Parietal lobe (tissue), 2 donors: ENCODE measurements around the genes ZNF281 and INAVA.

DNA sequence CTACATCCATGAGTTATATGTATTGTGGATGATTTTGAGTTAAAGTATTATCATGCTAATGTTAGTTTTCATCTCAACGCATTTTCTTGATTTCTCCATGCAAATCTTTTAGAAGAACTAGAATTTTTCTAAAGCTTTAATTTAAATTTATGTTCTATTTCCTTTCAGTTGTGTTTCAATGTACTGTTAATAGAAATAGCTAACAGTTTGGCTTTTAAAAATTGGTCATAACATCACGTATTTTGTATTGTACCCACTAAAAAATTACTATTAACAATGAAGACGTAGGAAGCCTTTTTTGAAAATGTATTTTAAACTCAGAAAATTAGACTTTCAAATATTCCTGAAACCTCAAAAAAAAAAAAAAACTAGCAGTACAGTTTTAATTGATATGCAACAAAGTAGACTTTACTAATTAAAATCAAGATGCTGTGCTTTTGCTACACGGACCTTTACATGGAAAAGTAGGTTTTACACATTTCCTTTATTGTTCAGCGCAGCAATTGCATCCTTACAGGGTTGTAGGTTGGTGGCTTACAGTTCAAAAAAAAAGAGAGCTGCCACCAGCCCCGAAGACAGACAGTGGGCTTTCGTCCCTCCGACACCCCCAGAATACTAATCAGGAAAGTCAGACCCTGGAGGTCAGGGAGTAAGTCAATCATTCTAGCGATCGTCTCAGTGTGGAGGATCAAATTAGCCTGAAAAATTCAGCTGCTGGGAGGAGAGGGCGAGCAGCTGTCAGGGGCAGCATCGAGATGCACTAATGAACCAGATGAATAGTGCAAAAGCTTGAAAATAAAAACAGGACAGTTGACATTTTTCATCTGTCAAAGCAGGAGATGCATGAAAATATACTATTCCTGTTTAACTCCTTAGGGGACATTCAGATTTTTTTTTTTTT lies 138.2 kb downstream of the NEK7 start:
- RAMPAGE, long total RNA, result no peak

DNA sequence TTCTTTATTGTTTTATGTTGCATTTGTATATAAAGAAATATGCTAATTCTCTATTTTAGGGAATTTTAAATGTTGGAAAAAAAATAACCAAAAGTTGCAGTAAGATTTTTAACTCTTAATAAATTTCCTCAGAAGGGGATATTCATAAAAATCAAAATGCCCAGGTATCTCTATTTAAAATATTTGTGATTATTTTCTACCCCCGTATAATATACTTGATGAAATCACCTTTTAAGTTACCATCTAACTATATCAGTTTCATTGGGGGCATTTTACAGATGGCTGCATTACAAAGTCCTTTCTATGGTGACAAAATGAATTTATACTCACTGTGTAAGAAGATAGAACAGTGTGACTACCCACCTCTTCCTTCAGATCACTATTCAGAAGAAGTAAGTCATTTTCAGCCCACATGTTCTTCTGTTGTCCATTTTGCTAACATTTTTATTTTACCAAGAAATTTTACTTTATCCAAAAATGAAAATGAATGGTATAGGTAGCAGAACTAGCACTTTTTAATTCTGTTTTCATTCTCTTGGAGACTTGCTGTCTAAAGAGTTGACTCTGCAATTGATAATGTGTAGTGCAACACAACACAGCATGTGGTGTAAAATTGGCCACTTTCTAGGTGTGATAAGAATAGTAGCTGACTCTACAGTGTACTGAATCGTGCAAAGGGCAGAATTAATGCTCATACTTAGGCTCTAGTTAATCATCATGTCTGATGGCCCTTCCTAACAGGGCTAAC lies 140.2 kb downstream of the NEK7 start:
- RAMPAGE, long total RNA, result no peak

DNA sequence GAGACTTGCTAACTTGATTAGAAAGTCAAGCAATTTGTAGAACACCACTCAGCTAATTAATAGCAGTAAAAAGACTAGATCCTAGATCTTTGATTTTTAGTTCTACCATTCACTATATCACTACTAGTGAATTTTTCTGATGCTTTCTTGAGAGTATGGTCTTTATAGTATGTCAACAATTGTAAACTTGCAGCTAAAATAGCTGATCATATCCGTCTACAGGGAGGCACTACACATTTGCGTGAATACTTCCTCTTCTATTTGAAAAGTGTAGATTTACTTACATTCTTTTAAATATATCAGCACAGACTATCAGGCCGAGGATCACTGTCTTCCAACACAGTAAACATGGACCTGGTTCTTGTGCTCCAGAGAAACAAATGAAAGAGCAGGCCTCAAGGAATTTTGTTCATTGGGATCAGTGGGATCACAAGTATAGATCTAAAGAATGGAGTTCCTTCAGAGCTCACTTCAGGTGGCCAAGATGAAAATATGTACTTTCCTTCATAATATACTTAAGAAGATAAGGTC lies 18.6 kb upstream of the PTPRC start:
- RAMPAGE, long total RNA, result no peak

GRCh38 chr1:198622444-198622957 lies 16.3 kb upstream of the PTPRC start:
- RAMPAGE, long total RNA, result no peak

DNA sequence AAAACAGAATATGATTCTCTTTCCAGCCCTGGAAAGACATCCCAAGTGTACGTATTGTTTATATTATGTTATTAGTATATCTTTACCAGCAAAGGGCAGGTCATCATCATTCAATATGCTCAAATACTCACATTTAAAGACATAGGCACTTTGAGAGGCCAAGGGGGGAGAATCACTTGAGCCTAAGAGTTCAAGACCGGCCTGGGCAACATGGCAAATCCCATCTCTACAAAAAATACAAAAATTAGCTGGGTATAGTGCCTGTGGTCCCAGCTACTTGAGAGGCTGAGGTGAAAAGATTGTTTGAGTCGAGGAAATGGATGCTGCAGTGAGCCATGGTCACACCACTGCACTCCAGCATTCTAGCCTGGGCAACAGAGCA lies 27.0 kb downstream of the PTPRC start:
- RAMPAGE, long total RNA, result no peak

GRCh38 chr1:198929619-198930861 lies 291.2 kb downstream of the PTPRC start:
- RAMPAGE, long total RNA, result no peak

DNA sequence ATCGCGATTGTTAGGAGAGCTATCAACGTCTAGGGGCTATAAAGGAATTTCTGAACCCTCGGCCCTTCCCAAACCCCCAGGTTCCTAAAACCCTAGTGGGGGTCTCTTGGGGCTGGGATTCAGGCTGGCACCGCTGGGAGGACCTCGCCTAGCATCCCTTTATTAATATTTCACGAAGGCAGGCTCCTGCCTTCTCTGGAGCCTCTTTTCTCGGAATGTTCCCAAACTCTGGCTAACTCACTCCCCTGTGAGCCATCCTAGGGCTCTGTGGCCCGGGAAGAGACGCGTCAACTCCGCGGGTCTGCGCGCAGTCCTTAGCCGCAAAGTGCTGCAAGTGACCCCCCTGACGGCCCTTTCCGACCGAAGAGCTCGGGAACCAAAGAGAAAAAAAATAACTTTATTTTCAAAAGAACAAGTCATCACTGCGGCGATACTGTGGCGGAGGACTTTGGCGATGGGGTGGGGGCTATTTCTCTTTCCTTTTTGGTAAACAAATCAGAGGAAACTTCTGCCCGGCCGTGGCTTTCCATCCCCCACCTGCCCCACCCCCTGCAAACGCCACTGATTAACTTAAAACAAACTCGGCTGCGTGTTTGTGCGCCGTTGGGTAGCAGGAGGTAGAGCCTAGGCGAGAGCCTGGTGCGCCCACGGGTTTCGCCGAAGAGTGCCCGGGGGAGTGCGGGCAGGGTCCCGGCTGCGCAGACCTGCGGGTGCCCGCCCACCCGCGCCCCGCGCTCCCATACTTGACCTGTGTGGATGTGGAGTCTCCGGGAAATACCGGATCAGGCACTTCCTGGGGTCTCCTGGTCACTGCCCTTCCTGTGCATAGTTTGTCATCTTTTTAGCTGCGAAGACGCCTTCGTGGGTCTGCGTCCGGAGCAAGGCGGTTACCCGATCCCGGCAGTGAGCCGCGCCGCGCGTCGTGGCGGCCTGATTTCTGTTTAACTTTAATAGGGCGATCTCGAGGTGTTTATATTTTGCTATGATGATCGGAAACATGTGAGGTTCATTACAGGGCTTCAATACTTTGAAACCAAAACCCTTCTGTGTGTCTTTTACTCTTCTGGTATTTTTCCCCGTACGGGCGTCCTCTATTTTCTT lies 14.8 kb downstream of the NR5A2 start:
- RAMPAGE, long total RNA, result no peak

DNA sequence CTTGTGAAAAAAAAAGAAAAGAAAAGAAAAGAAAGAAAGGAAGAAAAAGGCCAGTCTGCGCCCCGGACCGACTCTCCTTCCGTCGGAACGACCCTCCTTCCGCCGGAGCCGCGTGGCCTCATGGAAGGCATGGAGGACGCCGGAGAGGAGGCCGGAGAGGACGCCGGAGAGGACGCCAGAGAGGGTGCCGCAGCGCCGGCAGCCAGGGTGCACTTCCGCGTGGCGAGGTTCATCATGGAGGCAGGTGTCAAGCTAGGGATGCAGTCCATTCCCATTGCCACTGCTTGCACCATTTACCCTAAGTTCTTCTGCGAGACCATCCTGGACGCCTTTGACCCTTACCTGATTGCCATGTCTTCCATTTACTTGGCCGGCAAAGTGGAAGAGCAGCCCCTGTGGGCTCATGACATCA lies 185.9 kb downstream of the NR5A2 start:
- RAMPAGE, long total RNA, result no peak

- RAMPAGE, long total RNA, result no peak
Observed at GRCh38 chr1:200301739-200301936, 108.2 kb downstream of the ZNF281 start.

- RAMPAGE, long total RNA, result no peak
Observed at GRCh38 chr1:200301937-200302942, 107.6 kb downstream of the ZNF281 start.

DNA sequence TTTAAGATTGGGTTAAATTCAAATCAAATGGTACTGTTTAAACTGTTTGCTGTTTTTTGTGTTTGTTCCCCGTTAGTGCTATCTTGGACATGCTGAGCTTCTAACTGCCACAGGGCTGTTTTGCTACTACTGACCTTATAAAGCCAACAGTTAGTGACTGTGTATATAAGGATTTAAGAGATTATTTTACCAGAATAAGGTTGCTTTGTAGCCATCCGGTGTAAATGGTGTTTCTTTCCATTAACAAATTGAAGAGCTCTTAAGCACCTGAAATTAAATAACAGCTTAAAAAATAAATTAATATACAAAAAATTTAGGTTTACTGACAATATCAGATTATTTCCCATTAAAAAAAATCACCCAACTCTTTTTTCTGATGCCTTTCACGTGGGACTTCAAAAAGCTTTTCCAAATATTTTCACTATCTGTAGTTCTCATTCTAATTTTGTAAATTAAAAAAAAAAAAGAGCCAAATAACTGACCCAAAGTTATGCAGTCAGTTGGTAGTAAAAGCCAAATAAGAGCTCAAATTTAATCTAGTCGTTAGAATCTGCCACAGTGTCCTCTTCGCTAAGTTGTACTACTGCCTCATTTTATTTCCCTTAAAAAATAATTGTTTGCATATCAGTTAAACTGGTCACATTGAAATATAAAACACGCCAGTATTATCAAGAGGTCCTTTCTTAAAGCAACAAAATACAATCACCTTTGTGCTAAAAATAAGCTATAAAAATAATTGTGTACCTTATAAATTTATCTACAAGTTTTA lies 36.7 kb downstream of the ZNF281 start:
- RAMPAGE, long total RNA, result no peak

GRCh38 chr1:200409739-200410481 lies at the start of gene ZNF281:
Gene ZNF281, minus strand, starts transcription at chr1:200410036.
- RAMPAGE, long total RNA, result no peak

- RAMPAGE, long total RNA, result no peak
Observed at GRCh38 chr1:200749677-200750182, 11.0 kb downstream of the CAMSAP2 start.

DNA sequence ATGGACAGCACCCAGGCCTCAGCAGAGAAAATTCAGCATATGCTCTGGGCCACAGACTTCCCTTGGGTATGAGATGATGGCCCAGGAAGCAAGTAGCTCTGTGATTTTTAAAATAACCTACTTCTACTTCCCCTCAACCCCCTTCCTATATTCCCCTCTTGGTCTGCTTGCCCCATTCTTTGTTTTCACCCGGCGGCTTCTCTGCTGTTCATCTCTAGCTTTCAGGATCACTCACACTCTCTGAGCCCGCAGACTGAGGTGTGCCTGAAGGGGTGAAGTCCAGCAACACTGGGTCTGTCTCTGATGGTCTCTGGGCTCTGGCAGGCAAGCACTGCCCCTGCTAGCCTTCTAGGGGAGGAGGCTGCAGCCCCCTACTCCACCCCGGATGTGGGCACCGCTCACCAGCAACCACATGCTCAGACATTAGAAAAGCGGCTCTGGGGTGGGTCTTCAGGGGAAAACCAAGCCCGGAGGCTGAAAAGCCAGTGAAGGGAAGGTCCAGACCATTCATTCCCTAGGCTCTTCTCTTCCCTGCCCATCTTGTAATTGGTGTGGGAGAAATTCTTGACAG lies 2.8 kb upstream of the GPR25 start:
- RAMPAGE, long total RNA, result no peak

DNA sequence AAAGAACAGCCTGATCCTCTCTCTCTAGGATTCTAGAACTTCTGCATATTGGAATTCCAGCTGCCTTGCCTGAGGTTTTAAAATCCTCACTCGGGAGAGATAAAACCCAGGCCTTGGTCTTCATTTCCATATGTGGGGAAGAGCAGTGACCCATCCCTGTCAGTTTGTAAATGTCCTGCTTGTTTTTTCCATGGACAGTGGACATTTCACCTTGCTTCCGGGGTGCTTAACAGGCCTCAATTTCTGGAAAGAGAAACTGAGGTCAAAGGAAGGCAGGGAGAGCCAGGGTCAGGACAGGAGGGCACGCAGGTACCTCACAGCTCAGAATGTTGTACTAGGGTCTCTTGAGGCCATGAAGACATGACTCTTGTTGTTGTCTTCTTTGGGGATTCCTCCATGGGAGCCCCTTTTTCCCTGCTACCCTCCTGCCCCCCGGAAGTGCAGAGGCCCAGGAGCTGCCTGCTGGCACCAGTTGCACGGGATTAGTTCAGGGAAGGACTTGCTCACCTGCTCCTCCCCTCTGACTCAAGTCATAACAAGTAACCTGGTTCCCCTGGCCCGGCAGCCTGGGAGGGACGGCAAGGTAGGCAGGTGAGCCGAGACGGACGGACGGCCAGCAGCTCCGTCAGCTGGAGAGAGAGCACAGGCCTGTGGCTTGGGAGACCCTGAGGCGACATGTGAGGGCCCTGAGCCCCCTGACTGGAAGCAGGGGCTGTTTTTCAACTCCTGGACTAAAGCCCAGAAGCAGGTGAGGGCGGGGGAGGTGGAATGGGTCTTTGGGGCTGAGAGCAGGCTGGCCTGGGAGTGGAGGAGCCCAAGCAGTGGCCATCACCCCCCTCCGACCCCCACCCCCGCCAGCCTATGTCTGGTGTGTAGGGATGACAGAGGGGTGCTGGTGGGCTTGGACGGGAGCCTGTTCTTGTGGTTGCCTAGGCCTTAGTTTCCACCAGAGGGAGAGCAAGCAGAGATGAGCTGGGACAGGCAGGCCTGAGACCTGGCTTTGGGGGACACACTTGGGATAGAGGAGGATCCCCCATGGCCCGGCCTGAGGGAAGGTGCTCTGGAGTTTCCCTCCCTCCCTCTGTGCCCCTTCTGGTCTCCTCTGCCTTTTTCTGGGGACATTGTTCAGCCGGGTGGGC lies at the start of gene INAVA:
Gene INAVA, plus strand, starts transcription at position 561 of the 1,139 bp plus-strand sequence.
- RAMPAGE, long total RNA, result no peak

DNA sequence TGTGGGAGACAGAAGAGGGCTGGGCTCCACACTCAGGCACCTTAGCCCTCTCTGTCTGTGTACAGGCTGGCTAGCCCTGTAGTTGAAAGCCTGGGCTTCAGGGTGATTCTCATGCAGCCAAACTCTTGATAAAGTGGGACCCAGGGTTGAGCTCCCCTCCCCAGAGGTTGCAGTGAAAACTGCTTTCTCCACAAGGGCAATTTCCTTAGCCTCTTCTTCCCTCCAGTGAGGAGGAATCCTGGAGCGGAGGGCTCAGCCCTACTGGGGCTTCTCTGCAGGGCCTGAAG lies 31.8 kb downstream of the KIF21B start:
- RAMPAGE, long total RNA, result no peak

DNA sequence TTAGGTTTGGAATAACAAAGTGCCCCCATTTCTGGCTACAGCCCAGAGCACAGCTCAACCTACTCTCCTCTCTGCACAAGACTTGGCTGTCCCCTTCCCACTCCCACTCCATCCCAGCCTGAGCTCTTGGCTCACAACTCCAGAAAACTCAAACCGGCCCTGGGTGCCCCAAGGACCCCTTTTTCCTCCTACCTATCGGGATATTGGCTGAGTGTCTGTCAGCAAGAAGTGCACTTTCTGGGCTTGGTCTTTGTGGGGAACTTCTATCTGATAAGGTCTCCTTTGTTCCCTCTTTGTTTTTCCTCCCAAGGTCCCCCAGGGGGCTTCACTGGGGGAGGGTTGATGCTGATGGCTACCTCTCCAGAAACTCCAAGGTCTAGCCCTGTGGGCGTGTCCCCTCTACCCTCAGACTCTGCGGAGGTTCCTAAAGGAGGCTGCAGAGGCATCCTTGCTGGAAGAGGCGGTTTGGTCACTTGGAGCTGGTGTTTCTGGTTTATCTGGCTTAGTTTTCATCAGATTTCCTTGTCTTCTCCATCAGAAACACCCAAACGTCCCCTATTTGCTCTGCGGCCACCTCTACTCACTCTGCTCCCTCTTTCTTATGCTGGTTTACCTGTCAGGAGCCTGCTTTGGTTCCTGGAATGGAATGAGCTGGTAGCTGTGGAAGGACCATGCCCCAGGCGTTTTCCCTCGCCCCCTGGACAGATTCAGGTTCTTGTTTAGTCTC lies 2.4 kb downstream of the PKP1 start:
- RAMPAGE, long total RNA, result no peak

GRCh38 chr1:201307739-201308514 lies 24.6 kb downstream of the PKP1 start:
- RAMPAGE, long total RNA, result no peak

DNA sequence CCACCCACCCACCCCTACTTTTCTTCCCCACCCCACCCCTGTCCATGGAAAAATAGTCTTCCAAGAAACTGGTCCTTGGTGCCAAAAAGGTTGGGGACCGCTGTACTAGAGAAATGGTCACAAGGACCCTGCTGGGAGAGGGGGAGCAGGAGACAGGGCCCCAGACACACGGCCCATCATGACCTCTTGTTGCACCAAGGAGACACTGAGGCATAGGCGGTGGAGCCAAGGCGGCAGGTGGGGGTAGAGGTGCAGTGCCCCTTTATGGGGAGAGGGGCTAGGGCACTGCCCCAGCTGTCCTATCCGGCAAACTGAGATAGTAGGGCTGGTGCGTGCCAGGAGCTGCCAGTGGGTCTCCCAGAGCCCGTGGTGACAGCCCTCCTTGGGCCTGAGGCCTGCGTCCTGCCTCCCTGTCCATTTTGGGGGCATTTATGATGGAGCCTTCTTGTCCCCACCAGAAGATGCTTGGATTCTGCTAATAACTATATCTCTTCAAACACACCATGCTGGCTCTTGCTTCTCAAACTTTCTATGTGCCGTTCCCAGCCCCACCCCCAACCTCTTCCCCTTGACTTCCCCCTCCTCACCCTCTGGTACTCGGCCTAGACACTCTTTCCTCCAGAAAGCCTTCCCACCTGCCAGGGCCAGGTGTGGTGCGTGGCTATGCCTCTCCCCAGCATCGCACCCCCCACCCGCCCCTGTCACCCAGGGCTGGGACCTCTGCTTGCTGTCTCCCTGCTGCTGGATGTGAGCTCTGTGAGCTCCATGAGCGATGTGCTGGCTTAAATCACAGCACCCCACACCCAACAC lies 20.1 kb downstream of the TNNT2 start:
- RAMPAGE, long total RNA, result no peak

DNA sequence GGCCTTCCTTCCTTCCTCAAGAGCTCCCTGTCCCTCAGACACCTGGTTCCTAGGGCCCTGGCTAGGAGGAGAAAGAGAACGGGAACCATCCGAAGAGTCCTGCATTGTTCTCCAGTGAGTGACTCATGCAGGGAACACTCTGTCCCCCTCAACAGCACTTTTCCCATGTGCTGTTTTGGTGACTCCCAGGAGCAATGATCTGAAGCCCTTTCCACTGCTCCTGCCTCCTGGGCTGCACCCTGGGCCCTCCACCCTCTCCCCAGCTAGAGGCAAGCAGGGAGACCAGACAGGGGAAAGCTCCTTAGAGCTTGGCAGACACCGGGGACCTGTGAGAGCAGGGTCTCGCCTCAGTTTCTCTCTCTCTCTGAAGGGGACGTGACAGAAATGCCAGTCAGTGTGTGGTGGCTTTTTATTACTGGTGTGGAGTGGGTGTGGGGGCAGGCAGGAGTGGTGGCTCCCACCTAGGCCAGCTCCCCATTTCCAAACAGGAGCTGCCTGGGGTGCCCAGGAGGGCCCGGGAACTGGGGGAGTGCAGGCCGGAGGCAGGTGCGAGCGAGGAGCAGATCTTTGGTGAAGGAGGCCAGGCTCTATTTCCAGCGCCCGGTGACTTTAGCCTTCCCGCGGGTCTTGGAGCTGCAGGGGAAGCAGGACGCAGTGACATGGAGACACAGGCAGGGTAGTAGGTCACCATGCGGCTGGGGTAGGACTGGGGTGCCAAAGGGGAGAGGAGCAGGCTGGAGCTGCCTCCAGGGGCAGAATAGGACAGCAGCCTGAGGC lies 18.7 kb downstream of the TNNT2 start:
- RAMPAGE, long total RNA, result no peak